ENCODE data around the genes UQCC2 and IP6K3.

DNA sequence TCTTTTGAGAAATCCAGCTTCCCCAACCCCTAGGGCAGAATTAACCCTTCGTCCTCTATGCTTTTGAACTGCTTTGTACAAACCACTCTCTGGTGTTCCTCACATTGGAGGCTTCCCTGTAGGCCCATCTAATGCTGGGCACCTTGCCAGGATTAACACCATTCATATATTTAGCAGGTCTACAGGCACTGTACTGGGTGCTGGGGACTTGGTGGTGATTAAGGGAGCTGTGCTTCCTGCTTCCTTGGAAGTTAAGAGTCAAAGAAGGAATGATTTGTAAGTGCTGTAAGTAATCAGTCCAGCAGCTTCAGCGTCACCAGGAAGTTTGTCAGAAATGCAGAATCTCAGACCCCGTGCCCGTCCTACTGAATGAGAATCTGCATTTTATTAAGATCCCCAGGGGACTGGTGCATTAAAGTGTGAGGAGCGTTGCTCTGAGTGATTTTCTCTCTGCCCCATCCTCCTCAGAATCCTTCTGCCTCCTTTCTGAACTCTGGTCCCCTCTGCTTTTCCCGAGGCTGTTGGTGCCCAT, 3.1 kb downstream of the ITPR3 start:
- PRO-cap, 2 experiments, result no peak in any of the 2 experiments
- RAMPAGE, long total RNA, 5 experiments, result no peak in any of the 5 experiments

DNA sequence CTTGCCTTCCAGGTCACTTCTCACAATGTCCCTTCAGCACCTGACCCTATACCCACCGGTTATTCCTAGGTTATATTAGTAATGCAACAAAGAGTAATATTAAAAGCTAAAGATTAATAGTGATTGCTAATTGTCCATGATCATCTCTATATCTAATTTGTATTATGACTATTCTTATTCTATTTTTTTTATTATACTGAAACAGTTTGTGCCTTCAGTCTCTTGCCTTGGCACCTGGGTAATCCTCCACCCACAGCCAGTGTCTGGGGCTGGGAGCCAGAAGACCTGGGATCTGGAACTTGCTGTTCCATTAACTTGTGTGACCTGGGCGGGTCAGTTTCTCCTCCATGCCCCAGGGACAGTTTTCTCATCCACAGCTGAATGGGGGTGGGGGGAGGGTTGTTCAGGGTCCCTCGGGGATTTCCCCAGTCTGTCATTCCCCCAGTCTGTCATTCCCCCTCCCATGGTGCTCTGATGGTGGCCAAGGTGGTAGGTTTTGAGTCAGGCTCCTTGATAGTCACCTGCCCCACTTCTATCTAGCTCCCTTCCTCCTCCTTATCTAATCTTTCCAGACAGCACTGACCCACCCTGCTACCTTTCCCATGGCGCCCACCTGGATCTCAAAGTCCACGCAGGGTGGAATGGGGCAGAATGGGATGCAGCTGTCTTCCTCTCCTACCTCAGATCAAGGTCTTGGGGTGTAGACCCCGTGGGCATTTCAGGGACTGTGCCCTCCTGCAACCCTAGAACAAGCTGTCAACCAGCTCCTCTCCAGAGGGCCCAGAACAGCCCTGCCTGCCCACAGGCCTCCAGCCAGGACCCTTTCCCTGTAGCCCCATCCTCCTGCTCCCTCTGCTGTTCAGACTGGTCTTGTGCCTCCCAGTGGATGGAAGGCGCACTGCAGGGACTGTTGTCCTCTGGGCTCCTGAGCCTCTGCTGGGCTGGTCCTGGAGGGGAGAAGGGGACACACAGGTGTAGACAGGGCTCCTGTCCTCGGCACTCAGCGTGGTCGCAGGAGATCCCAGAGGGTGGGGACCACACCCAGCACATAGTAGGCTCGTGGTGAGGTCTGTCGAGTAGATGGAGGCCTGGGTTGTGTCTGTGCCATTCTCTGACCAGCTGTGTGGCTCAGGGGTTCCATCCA, 11.1 kb downstream of the ITPR3 start:
- PRO-cap, 2 experiments, result no peak in any of the 2 experiments
- RAMPAGE, long total RNA, 5 experiments, result no peak in any of the 5 experiments

DNA sequence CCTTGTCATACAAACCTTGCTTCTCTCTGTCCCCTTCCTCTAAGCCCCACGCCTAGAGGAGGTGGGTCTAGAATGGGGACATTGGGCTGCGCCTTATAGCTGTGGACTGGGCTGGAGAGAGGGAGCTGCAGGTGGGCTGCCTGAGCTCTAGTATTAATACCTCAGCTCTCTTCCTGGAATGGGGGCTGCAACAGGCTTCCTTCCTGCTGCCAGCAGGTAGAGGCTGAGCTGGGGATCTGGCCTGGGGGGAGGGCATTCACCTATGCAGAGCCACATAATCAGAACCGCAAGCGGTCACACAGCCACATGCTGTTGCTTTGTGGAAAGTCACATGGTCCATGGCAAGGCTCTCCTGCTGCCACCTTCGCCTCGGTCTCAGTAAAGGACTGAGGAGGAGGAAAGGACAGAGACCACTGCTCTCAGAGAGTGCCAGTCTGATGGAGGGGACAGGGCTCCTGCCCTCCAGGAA, 35.7 kb downstream of the ITPR3 start:
- PRO-cap, 2 experiments, result no peak in any of the 2 experiments
- RAMPAGE, long total RNA, 5 experiments, result no peak in any of the 5 experiments

GRCh38 chr6:33668746-33669585, 42.5 kb downstream of the UQCC2 start:
- PRO-cap, 2 experiments, result no peak in any of the 2 experiments
- RAMPAGE, long total RNA, 5 experiments, result no peak in any of the 5 experiments

DNA sequence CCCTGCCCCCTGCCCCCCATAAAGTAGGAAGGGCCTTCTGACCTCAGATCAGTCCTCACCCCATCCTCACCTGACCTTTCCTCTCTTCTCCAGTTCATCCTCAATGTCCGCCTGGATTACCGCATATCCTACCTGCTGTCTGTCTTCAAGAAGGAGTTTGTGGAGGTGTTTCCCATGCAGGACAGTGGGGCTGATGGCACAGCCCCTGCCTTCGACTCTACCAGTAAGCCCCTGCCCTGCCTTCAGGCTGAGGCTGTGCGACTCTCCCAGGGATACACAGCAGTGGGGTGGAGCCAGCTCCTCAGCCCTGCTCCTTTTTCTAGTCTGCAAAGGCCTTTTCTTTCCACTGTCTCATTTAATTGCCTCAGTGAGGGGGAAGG, 38.0 kb downstream of the UQCC2 start:
- PRO-cap, 2 experiments, result no peak in any of the 2 experiments
- RAMPAGE, long total RNA, 5 experiments, result no peak in any of the 5 experiments

- PRO-cap, 2 experiments, result no peak in any of the 2 experiments
- RAMPAGE, long total RNA, 5 experiments, result no peak in any of the 5 experiments
These were observed 26.4 kb downstream of the UQCC2 start for GRCh38 chr6:33685104-33685526.

GRCh38 chr6:33694191-33694877, 17.2 kb downstream of the UQCC2 start:
- PRO-cap, 2 experiments, result no peak in any of the 2 experiments
- RAMPAGE, long total RNA, 5 experiments, result no peak in any of the 5 experiments

- PRO-cap, 2 experiments, result peak in 2 of 2 experiments; most common plus-strand start chr6:33711719 (in 1); most common minus-strand start chr6:33711696 (in 2)
- RAMPAGE, long total RNA, 5 experiments, result start-site peak on the minus strand in 5 of 5 experiments, at chr6:33711695-33711730 at its widest, 45 to 1,472 reads per replicate
These were observed at the start of gene UQCC2 for GRCh38 chr6:33711217-33712402. Gene UQCC2 (minus strand): TSS chr6:33711700.

GRCh38 chr6:33718113-33718722, 6.7 kb upstream of the UQCC2 start:
- PRO-cap, 2 experiments, result peak in 1 of 2 experiments; most common minus-strand start chr6:33718308 (in 1)
- RAMPAGE, long total RNA, 5 experiments, result no peak in any of the 5 experiments

- PRO-cap, 2 experiments, result no peak in any of the 2 experiments
- RAMPAGE, long total RNA, 5 experiments, result no peak in any of the 5 experiments
These were observed 16.7 kb upstream of the UQCC2 start for GRCh38 chr6:33727713-33729180.

- PRO-cap, 2 experiments, result no peak in any of the 2 experiments
- RAMPAGE, long total RNA, 5 experiments, result no peak in any of the 5 experiments
These were observed 9.3 kb downstream of the IP6K3 start for GRCh38 chr6:33737125-33738007.

- PRO-cap, 2 experiments, result peak in 2 of 2 experiments; most common plus-strand start chr6:33747088 (in 1); most common minus-strand start chr6:33746960 (in 2)
- RAMPAGE, long total RNA, 5 experiments, result start-site peak on the minus strand in 4 of 5 experiments, at chr6:33746894-33747018 at its widest, 14 to 104 reads per replicate
These were observed at the start of gene IP6K3 for GRCh38 chr6:33746737-33747748. Gene IP6K3 (minus strand): TSS chr6:33746905.

- PRO-cap, 2 experiments, result no peak in any of the 2 experiments
- RAMPAGE, long total RNA, 5 experiments, result no peak in any of the 5 experiments
These were observed 9.0 kb downstream of the LEMD2 start for GRCh38 chr6:33779650-33780529.

GRCh38 chr6:33840035-33840491, 36.3 kb upstream of the MLN start:
- PRO-cap, 2 experiments, result no peak in any of the 2 experiments
- RAMPAGE, long total RNA, 5 experiments, result no peak in any of the 5 experiments

DNA sequence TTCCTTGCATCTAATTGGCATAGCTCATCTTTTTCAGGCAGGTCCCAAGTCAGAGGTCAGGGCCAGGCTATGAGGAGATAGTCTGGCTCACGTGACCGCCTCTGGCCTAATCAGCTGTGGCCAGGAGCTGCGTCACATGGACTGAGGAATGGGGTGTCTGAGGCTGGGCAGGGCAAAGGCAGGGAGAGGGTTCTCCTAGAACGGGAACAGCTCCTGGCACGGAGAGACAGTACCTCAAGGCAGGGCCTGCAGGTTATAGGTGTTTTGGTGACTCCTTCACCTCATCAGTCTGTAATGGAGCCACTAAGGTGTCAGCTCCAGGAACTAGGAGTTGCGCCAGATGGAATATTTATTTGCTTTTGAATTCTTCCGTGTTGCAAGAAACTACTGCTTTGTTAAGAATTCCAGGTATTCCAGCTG, 36.7 kb upstream of the MLN start:
- PRO-cap, 2 experiments, result no peak in any of the 2 experiments
- RAMPAGE, long total RNA, 5 experiments, result no peak in any of the 5 experiments

GRCh38 chr6:34021793-34022142, 124.1 kb downstream of the GRM4 start:
- PRO-cap, 2 experiments, result no peak in any of the 2 experiments
- RAMPAGE, long total RNA, 5 experiments, result no peak in any of the 5 experiments

DNA sequence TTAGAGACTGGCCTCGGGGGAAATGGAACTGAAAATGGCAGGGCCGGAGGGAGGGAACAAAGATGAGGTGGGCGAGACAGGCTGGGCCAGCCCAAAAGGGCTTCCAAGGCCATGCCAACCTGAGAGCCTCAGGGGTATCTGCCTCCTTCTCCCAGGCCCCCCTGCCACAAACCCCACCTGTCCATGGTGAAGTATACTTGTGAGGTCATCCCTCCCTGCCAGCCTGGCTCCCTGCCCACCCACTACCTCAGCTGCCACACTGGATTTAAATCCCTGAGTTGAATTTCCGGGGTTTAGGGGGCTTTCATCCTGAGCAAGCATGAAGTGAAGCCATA, 28.7 kb downstream of the GRM4 start:
- PRO-cap, 2 experiments, result no peak in any of the 2 experiments
- RAMPAGE, long total RNA, 5 experiments, result no peak in any of the 5 experiments

DNA sequence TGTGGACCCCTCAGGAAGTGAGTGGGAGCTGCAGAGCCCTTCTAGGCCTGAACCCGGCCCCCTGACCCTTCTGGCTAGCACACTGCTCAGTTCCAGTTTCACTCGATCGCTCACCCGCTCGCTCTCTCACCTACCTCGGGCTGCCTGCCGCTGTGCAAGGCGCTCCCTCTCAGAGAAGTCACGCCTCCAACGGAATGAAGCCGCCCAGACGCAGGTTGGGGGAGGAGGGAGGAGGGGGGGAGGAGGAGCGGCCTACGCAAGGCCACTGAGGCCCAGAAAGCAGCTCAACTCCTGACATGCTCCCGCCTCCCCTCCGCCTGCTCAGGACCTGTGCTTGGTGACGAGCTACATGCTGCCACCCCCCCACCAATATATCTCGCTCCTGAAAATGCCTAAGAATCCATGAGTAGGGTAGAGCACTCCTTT, 3.3 kb downstream of the GRM4 start:
- PRO-cap, 2 experiments, result no peak in any of the 2 experiments
- RAMPAGE, long total RNA, 5 experiments, result no peak in any of the 5 experiments

- PRO-cap, 2 experiments, result no peak in any of the 2 experiments
- RAMPAGE, long total RNA, 5 experiments, result no peak in any of the 5 experiments
These were observed 2.0 kb downstream of the GRM4 start for GRCh38 chr6:34143557-34144637.

GRCh38 chr6:34226879-34227725, 9.6 kb upstream of the HMGA1 start:
- PRO-cap, 2 experiments, result no peak in any of the 2 experiments
- RAMPAGE, long total RNA, 5 experiments, result no peak in any of the 5 experiments

Measured in thyroid gland (tissue), 7 donors.